Vein endothelial cell (primary cell): ENCODE measurements around the gene IGF1R.

GRCh38 chr15:94206351-94206852, 25.0 kb upstream of the MCTP2 start:
- CAGE, long polyA plus RNA = no peak

GRCh38 chr15:94272351-94272550, 40.9 kb downstream of the MCTP2 start:
- CAGE, long polyA plus RNA = no peak

GRCh38 chr15:94355718-94356306, 124.5 kb downstream of the MCTP2 start:
- CAGE, long polyA plus RNA = no peak

GRCh38 chr15:95556699-95557420, 773.6 kb upstream of the NR2F2 start:
- CAGE, long polyA plus RNA = no peak

DNA sequence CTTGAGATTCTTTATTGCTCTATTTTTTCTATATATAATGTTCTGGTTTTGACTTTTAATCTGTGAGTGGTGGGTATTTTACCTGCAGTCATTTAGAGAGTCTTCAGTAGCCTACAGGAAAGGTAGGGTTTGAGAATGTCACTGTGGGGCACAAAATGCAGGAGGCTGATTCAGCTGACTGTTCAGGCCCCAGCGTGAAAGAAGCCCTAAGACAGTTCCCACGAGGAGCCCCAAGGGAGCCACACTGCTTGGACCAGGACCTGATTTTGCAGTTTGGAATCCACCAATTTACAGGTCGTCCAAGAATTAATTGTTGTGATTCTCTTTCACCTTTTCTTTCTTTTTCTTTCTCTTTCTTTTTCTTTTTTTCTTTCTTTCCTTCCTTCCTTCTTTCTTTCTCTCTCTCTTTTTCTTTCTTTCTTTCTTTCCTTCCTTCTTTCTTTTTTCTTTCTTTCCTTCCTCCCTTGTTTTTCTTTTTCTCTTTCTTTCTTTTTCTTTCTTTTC, 483.7 kb upstream of the NR2F2 start:
- CAGE, long polyA plus RNA = no peak

GRCh38 chr15:95972228-95972720, 358.2 kb upstream of the NR2F2 start:
- CAGE, long polyA plus RNA = no peak

DNA sequence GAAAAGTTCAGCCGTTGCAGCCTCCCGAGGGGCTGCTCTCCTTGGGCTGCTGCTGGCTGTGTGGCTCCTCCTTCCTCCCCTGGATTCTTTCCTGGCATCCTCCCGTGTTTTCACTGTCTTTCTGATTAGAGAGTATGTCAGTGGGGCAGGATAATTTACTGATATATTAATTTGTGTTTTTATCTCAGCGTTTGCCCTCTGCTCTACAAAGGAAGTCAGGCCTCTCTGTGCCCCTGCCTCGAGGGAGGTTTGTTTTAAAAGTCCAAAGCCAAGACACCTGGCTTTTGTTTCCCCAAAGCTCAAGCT, 150.3 kb upstream of the NR2F2 start:
- CAGE, long polyA plus RNA = no peak

- CAGE, long polyA plus RNA = no peak
Measured at GRCh38 chr15:96334848-96335846, 4.6 kb downstream of the NR2F2 start.

DNA sequence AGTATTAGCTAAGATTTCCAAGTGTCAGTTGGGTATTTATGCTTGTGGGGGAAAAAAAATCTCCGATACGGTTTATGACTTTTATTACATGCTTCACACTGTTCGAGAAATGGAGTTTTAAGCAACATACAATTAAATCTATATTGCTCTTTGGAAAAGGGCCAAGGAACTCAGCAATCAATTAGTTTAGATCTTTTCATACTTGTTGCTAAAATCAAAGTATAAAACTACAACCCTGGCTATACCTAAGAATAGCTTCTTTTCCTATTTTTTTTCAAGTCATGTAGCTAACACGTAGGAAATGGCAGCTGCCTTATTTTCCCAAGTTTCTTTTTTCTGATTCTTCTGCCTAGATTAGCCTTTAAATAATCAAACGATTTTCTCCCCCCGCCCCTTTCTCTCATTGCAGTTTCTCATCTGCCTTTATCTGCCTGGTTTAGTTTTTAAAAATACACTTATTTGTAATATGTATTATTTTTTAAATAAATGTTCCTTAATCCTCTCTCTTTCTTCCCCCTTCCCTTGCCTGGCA, 16.1 kb downstream of the NR2F2 start:
- CAGE, long polyA plus RNA = no peak

DNA sequence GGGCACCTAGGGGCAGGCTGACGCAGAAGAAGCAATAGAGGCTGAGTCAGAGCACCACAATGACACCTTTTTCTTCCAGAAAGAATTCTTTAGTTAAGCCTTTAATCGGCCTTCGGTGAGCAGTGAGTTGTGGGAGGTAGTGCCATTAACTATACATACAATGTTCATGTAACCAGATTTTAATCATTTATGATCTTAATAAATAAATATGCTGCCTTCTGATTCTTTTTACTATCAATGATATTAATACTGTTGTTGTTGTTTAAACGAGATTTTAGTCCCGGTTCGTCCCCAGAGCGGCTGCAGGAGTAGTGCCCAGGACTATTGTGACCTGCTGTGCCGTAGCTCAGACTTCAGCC, 22.6 kb downstream of the NR2F2 start:
- CAGE, long polyA plus RNA = no peak

- CAGE, long polyA plus RNA = no peak
Measured at GRCh38 chr15:96361304-96362054, 31.0 kb downstream of the NR2F2 start.

GRCh38 chr15:96365783-96366255, 35.3 kb downstream of the NR2F2 start:
- CAGE, long polyA plus RNA = no peak

- CAGE, long polyA plus RNA = no peak
Measured at GRCh38 chr15:97177171-97177617, 783.3 kb upstream of the ARRDC4 start.

- CAGE, long polyA plus RNA = no peak
Measured at GRCh38 chr15:97295680-97296557, 664.6 kb upstream of the ARRDC4 start.

DNA sequence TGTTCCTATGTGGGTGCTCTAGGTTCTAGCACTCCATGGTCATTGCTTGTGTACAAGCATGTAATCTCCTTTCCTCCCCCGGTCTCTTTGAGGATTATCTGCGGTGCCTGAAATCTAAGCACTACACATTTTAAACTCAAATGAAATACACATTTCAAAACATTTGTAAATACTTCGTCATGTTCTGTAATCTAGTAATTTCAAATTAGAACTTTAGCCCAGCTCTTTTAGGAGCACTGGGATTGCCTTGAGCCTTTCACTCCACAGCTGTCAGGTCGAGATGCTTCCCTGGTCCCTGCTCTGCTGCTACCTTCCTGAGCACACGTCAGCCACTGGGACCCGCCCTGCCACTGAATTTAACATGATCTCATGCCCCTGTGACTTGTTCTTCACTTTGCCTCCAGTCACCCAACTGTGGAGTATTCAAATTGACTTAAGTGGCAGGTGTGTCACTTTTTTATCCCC, 3.2 kb downstream of the ARRDC4 start:
- CAGE, long polyA plus RNA = no peak

GRCh38 chr15:98160413-98160697, 199.9 kb downstream of the ARRDC4 start:
- CAGE, long polyA plus RNA = no peak

GRCh38 chr15:98525503-98526318, 122.6 kb upstream of the IGF1R start:
- CAGE, long polyA plus RNA = no peak

DNA sequence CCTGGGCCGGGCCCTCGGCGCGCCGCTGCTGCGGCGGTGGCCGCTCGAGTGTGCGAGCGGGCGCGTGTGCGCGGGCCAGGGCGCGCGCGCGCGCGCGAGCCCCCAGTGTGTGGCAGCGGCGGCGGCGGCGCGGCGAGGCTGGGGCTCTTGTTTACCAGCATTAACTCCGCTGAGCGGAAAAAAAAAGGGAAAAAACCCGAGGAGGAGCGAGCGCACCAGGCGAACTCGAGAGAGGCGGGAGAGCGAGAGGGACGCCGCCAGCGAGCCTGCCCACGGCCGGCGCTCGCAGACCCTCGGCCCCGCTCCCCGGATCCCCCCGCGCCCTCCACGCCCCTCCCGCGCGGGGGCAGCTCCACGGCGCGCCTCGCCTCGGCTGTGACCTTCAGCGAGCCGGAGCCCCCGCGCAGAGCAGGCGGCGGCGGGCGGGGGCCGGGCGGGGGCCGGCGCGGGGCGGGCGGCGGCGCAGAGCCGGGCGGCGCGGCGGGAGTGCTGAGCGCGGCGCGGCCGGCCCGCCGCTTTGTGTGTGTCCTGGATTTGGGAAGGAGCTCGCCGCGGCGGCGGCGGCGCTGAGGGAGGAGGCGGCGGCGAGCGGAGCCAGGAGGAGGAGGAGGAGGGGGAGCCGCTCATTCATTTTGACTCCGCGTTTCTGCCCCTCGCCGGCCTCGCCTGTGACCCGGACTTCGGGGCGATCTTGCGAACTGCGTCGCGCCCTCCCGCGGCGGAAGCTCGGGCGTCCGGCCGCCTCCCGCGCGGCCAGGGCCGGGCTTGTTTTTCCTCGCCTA, at the start of gene IGF1R:
Gene IGF1R, plus strand, starts transcription at position 105 of the 782 bp plus-strand sequence.
- CAGE, long polyA plus RNA = no peak

GRCh38 chr15:98650433-98651564, 2.5 kb downstream of the IGF1R start:
- CAGE, long polyA plus RNA = no peak

- CAGE, long polyA plus RNA = no peak
Measured at GRCh38 chr15:98713412-98714147, 65.2 kb downstream of the IGF1R start.